Non-pigmented ciliary epithelial cell (primary cell): ENCODE data around the genes KRT6B, KRT2 and KRT1.

DNA sequence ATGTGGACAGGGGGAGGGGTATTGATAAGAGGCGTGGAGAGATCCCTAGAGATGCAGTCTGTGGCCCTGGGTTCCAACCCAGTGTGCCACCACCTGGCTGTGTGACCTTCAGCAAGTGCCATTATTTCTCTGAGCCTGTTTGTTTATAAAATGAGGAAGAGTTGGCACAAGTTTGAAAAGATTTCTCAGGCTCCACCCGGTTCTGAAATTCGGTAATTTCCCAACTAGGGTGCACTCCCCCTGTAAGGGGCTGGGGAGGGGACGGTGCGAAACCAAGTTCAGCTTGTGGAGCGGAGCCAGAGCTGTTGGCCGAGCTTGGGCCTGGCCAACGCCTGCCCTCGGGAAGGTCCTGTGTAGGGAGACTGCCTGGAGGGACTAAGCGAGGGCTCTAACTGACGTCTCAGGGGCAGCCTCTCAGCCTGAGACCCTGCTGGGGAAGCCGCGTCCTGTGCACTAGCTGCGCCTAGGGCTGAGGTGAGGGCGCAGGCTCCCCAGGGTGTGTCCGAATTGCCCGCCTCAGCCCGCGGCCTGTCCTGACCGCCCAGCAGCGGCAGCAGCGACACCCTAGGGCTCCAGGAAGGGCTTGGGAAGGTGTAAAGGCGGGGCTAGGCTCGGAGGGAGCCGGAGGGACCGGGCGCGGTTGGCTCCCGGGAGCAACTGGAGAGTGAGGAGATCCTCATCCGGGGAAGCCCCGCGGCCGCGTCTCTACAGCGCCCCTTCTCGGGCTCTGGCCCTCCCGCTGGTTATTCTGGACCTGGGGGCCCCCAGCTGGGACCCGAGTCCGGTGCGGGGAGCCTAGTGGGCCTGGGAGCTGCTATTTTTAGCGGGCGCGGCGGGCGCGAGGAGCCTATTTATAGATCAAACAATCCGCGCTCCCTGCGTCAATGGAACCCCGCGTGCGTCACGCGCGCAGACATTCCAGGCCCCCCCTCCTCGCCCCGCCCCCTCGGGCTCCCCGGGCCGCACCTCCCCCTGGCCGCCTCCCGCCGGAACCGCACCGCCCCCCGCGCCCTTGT, 604 bp upstream of the NR4A1 start:
- RRBS = under 1% methylated on average over 8 of the region's 67 CpGs

GRCh38 chr12:52189698-52190163, 2.1 kb downstream of the KRT80 start:
- RRBS = no CpG with 5 or more reads among the region's 2 CpGs

DNA sequence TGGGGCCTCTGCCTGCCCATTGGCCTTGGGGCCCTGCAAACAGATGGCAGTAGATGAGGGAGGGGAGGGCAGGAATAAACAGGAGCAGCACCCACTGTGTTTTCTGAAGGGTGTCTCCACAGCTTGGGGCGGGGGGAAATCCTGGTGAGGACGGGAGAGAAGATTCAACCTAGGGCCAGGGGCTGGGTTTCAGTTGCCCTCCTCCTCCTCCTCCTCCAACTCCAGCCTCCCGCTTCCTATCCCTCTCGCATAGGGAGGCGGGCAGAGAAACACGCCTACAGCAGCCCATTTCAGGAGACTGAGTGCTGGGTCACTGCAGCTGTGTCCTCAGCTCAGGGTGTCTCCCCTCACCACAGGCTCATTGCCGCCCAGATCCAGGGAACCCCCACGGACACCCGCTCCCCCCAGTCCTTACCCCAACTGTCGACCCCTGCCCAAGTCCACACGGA, 9.0 kb upstream of the KRT80 start:
- RRBS = no CpG with 5 or more reads among the region's 11 CpGs

GRCh38 chr12:52215572-52216104, 17.4 kb upstream of the KRT7 start:
- RRBS = no CpG with 5 or more reads among the region's 7 CpGs

- RRBS = no CpG with 5 or more reads among the region's 20 CpGs
Measured at GRCh38 chr12:52248378-52249641, 15.8 kb downstream of the KRT7 start.

DNA sequence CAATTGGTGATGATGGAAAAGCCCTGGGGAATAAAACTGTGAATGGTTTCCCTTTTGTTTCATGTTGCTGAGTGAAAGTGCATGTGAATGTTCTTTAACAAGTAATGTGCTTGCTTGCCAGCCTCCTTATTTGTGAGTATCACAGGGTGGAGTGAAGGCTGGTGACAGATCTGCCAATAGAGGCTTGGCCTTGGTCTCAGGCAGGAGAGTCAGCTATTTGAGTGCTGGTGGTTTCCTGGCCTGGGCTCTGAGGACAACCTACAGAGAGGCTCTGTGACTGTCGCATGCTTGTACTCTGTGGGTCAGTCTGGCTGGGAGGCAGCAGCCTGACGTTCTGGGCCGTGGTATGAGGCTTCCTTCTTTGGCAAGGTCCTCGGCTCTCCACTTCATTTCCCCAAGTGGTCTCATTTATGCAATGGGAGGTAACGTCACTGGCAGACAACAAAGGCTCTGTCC, 20.6 kb downstream of the KRT85 start:
- RRBS = no CpG with 5 or more reads among the region's 5 CpGs

DNA sequence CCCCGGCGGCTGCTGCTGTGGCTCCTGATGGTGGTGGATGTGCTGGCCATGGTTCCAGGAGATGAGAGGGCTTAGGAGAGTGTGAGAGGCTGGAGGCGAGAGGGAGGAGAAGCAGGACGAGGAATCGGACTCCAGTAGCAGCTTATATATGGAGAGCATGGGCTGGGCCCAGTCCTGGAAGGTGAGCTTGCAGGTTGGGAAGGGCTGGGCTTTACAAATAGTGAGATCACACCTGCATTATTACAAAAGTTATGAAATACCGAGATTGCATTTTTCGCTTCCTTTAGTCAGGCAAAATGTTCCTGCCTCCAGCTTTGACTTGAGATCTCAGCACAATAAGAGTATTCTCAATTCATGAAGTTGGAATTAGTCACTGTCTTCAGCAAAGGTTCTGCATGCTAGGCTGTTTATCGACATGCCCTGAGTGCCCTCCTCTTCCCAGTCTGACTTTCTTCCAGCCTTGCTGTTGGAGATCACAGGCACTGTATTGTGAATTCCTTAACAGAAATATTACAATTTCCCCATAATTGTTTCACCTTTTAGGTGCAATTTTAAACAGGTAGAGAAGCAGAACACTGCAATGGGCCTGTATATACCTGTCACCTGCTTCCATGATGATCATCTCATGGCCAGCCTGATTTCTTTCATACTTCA, at the start of gene KRT6B:
Gene KRT6B (minus strand): TSS at position 118 of the 654 bp plus-strand sequence.
- RRBS = no CpG with 5 or more reads among the region's 8 CpGs

DNA sequence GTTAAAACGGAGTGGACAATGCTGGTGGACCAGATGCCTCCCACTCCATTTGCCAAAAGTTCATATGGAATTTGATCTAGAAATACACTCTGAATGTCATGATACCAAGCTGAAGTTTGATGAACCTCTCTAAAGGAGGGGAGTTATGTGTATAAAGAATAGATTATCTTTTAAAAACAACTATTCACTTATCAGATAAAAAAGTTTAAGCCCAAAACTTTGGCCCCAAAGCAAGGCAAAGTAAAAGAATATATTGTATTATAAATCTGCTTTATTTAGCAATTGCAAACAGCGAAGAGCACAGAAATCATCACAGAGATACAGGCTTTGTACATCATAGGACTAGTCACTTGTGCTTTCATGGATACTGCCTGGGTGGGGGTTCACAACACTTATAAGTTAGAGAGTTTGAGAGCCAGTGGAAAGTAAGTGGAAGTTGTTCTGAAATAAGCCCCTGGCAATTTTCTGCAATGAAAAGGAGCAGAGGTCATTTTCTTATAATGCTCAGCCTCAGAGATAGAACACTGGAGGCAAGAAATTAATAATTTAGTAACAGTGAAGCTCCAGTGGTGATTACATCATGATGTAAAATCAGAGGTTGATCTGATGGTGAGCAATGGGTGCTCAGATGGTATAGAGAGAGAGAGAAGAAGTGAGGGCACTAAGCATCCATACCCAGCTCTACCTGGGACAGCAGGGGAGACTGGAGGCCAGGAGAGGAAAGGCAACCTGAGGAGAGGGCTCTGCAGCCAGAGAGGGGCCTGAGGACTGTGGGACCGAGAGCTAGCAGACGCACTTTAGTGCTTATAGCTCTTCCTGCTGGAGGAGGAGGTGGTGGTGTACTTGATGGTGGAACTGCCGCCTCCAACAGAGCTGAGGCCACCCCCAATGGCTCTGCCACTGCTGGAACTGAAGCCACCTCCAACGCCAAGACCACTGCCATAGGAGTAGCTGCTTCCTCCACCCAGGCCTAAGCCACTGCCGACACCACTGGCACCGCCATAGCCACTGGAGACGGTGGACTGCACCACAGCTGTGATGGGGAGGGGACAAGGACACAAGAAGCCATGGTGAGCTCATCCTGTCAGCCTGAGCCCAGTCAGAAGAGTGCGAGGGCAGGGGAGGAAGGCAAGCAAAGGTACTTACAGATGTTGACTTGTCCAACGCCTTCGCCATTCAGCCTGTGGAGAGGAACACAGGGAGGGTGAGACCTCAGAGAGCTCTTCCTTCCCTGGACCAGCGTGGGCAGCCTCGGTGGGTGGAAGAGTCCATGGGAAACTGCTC, 5.7 kb downstream of the KRT6A start:
- RRBS = no CpG with 5 or more reads among the region's 14 CpGs

- RRBS = no CpG with 5 or more reads among the region's 4 CpGs
Measured at GRCh38 chr12:52612566-52613081, 5.7 kb downstream of the KRT73 start.

GRCh38 chr12:52652029-52652488, at the start of gene KRT2:
Gene KRT2 (minus strand): TSS chr12:52652211.
- RRBS = no CpG with 5 or more reads among the region's 6 CpGs

- RRBS = no CpG with 5 or more reads among the region's 8 CpGs
Measured at GRCh38 chr12:52680178-52680653, at the start of gene KRT1. Gene KRT1 (minus strand): TSS chr12:52680407.

- RRBS = no CpG with 5 or more reads among the region's 48 CpGs
Measured at GRCh38 chr12:52690811-52691683, 10.8 kb upstream of the KRT1 start.

DNA sequence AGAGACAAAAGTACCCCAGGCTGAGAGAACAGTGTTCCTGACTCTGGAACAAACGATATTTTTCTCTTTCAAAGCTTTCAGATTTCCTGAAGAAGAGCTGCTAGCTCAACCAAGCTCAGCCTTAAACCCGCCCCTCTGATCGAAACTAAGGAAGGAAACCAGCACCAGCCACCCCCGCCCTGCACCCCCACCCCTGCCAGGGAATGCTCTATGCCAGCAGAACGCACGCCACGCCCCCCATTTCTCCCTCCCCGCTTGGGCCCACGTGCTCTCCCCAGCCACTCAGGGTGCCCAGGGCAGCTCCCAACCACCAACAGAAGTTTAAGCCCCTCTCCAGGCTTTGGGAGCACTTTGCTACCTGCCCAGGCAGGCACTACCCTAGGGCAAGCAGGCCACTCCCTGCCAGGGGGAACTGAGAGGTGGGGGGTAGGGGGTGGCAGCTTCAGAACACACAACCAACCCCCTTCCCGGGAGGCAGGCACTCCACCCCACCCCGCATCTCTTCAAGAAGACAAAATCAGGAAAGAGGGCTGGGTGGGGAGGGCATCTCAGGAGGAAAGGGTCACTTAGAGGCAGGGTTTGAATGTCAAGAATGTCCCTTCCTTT, 18.9 kb upstream of the KRT78 start:
- RRBS = no CpG with 5 or more reads among the region's 11 CpGs

GRCh38 chr12:52898287-52898671, 6.6 kb downstream of the KRT8 start:
- RRBS = no CpG with 5 or more reads among the region's 6 CpGs

- RRBS = no CpG with 5 or more reads among the region's 18 CpGs
Measured at GRCh38 chr12:52902324-52902874, 2.5 kb downstream of the KRT8 start.

- RRBS = no CpG with 5 or more reads among the region's 8 CpGs
Measured at GRCh38 chr12:52906982-52907647, 2.2 kb upstream of the KRT8 start.

DNA sequence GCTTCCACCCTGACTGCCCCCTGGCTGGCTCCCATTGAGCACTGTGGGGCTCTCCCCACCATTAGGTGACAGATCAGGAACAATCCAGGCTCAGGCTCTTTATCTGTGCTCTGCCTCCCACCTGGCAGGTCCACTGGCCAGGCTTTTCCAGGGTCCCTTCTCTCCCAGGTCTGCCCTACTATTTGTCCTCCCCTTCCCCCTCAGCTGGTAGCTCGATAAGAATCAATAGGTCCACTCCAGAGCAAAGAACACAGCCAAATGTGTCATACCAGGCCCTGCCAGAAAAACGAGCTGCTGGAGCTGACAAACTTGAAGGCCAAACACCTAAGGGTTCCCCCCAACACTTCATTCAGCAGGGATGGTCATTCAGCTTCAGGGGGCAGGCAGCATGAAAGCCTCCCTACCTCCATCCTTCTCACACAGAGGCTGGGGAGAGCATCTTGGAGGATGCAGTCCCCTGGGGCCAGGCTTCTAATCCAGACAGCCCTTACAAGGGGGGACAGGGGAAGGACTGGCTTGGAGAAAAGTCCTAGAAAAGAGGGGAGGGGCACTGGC, 2.0 kb upstream of the KRT18 start:
- RRBS = no CpG with 5 or more reads among the region's 2 CpGs

- RRBS = no CpG with 5 or more reads among the region's 7 CpGs
Measured at GRCh38 chr12:52950566-52950948, 1.6 kb downstream of the KRT18 start.

DNA sequence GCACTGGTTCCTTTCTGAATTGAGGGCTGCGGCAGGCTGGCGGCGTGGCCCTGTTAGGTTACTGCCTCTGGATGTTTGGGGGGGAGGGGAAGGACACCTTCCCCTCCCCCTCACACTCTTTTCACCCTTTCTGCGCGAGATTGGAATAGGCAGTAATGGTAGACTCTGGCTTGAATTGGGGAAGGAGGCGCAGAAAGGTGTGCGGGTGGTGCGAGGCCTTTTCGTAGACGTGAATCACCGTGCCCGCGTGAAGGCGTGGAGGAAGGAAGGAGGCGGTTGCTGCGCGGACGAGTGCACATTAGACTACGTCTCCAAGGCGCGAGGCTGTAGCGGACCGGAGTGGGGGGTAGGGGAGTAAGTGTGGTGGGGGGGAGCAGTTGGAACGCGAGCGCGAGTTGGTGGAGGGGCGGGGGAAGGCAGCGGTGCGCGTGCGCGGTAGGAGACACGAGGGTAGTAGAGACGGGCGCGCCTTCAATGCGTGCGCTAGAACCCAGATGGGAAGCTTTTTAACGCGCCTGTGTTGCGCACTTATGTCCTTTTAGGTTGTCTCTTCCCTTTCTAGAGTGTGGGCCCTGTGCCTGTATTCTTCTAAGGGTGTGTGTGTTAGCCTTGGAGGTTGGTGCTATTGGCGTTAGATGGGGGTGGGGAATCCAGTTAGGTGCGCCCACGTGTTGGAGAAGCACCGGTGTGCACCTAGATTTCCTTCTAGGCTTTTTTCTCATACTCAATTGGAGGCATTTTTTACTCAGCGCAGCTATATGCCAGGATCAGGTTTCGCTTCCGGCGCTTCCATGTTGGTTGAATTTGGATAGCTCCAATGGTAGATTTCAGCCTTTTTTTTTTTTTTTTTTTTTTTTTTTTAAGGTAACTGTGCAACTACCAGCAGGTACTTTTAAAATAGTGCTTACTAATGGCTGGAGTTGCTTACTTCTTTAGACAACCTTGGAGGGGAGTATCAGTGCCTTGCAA, 616 bp downstream of the EIF4B start:
- RRBS = 3% methylated on average over 4 of the region's 50 CpGs

DNA sequence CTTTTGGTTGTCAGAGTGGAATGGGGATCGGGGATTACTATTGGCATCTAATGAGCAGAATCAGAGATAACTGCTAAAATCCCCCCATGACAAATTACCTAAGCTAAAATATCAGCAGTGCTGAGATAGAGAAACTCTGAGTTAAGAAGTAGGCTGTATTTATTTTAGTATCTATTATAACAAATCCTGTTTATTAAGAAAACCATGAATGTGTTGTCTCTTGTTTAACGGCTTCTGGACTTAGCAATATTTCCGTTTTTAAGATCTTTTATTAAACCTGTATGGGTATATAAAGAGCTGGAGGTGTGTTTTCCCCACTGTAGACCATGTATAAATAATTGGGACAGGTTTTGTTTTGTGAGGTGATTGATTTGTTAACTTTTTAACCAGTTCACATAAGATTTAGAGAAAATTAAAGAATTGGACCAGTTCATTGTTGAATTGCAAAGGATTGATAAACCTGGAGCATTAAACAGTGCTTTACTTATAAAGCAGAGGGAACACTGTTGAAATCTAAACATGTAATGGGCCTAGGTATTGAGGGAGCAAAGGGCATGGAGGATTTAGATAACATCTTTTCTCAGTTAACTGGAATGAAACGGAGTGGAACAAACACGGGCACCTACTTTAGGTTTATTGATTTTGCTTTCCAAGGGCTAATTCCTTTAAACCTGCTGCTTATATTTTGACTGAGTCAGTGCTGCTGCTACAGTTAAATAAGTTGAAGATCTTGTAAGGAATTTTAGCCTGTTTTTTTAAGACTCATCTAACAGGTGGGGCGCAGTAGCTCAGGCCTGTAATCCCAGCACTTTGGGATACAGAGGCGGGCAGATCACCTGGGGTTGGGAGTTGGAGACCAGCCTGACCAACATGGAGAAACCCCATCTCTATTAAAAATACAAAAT, 5.5 kb downstream of the EIF4B start:
- RRBS = no CpG with 5 or more reads among the region's 7 CpGs